SJCRH30 (cell line): ENCODE measurements around a stretch of chr20.

DNA sequence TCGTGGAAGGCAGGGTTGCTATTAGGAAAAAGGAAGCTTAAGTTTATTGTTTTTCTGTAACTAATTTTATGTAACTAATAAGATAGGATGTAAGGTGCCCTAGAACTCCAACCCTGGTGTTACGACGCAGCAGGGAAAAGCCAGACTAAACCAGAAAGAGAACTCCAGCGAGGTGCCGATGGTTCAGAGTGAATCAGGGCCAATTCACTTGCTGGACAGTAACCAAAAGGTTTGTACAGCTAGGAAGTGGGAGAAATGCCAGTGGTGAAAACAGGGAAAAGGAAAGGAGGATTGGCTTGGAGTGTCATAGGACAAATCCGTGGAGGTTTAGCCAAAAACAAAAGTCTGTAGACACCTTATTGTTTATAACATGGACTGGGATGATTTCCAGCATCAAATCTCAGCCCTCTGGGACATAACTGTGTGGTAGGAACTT, 62.2 kb upstream of the CHGB start:
- RAMPAGE, long total RNA: no peak

GRCh38 chr20:5886718-5887213, 24.5 kb upstream of the CHGB start:
- RAMPAGE, long total RNA: no peak

GRCh38 chr20:6011834-6012874, 6.2 kb downstream of the CRLS1 start:
- RAMPAGE, long total RNA: no peak

- RAMPAGE, long total RNA: no peak
Observed at GRCh38 chr20:6037177-6037894, 16.5 kb downstream of the LRRN4 start.

DNA sequence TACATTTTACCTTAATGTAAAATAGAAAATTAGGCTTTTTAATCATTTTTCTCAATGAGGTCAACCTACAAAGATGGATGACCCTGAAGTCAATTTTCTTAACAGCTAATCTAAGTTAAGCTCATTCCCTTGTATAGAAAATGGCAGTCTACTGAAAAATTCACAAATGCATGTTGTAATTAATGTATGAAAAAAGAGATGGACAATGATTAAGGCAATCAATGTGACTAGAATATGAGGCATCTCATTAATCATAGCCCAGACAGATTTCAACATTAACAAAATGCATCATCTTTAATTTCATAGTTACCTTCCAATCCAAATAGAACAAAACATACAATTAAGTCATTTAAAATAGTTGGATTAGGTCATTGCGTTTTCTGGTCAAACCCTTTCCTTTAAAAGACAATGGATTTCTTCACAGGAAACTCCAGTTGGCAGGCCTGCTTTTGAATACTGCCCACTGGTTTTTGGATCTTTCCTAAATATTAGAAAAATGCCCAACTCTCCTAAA, 204.0 kb downstream of the HAO1 start:
- RAMPAGE, long total RNA: no peak

- RAMPAGE, long total RNA: no peak
Observed at GRCh38 chr20:7802938-7803418, 137.3 kb downstream of the HAO1 start.

GRCh38 chr20:9112955-9113625, 44.2 kb downstream of the PLCB4 start:
- RAMPAGE, long total RNA: no peak

DNA sequence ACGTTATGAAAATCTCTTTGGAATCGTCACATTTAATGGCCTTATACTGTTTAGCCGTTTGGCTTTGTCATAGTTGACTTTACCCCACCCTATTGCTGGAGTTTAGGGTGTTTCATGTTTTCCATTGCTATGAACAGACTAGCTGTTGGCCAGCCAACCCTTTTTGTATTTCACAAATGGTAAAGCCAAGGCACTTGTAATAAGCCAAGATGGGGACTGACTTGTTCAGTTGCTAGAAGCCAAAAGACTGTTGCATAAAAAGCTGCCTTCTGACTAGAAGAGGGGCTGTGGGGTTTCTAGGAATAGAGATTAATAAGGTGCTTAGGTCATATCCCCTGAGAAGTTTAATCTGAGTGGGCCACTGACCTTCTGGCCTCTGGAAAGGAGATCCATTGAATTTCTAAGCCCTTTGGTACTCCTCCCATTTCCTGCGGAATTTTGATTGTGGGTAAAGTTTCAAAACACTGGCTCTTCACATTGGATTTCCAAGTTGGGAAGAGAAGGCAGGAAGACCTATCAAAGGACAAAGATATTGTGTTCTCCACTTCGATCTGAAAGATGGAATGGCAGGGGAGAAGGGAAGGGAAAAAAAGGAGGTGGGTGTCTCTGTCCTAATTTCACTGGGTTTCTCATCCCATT, 211.1 kb downstream of the PLCB4 start:
- RAMPAGE, long total RNA: no peak

DNA sequence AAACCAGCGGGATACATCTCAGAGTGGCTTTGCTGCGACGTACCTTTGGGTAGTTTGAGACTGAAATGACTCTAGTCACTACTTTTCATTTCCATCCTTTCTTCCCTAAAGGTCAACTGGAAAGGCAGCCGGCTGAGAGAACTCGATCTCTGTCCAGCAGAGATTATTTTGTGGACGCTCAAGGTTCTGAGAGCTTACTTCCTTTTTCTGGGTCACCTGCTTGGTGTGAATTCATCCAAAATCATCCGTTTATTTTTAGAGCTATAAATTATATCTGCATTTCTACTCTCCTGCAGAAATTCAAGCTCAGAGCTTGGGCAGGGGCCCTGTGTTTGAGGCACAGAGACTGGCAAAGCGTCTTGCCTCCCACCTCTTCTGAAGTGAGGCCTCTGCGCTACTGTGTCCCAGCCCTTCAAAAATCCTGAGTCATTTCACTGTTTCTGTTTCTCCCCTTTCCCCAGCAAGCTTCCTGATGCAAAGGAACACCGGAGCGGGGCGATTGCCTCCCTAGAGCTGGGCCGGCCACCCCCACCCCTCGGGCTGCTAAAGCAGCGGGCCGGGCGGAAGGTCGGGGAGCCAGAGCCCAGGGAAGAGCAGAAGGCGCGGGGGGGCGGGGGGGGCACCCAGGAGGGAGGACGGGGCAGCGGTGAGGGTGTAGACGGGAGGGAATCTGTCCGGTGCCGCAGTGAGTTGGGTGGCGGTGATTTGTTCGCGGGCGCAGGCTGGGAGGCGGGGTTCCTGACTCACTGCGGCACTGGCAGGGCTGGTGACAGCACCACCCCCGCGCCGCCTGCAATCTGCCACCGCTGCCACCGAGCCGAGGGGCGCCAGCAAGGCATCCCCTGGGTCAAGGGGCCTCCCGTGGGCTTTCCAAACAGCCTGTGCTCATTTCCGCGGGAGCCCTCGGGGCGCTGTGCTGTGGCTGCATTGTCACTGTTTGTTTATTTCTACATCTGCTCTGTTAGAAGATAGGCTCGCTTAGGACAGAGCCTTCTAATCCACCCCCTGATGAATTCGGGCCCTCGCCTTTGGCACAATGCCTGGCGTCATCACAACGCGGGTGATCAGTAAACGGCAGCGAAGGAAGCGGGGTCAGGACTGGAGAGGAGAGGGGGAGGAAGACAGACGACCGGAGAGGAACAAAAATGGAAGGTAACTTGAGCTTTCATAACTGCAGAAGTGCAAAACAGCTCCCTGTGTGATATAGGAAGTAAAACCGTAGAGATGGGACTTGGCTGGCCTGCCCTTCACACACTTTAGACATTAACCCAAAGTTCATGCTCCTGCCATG, 46.5 kb upstream of the SNAP25 start:
- RAMPAGE, long total RNA: no peak

DNA sequence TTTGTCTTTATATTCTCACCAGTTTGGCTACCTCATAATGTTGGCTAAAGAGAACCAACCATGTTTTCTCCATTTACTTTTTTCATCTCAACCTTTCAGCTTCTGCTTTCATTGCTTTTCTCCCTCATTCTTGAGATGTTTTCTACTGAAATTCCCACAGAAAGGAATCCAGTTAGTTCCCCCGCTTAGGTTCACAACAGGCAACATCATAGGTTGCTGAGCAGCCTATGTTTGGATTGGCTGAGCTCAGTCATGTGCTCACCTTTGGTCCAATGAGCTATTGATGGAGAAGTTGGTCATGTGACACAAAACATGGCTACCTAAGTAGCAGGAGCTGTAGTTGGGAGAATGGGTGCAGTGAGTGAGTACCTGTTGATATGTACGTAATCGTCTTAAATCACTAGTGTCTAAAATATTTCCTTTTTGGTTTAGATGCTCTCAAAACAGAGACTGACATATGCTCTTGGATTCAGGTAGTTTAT, 100.0 kb downstream of the SNAP25 start:
- RAMPAGE, long total RNA: no peak

- RAMPAGE, long total RNA: no peak
Observed at GRCh38 chr20:10487201-10487687, 52.1 kb downstream of the SLX4IP start.

- RAMPAGE, long total RNA: no peak
Observed at GRCh38 chr20:10523783-10524691, 88.9 kb downstream of the SLX4IP start.

DNA sequence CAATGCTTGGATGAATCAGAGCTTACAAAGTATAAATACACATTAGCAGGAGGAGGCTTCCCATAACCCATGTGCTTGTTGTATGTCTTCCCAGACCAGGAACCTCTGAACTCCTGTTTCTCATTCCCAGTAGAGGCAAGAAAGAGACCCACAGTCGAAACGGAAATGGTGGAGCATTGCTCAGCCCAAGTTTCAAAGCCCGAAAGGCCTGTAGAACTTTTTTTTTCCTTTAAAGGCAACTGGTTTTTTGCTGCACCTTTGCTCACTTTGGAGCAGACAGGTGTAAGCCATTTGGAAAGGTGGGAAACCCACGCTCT, 38.6 kb downstream of the JAG1 start:
- RAMPAGE, long total RNA: no peak

GRCh38 chr20:10659461-10660054, 14.2 kb downstream of the JAG1 start:
- RAMPAGE, long total RNA: no peak

DNA sequence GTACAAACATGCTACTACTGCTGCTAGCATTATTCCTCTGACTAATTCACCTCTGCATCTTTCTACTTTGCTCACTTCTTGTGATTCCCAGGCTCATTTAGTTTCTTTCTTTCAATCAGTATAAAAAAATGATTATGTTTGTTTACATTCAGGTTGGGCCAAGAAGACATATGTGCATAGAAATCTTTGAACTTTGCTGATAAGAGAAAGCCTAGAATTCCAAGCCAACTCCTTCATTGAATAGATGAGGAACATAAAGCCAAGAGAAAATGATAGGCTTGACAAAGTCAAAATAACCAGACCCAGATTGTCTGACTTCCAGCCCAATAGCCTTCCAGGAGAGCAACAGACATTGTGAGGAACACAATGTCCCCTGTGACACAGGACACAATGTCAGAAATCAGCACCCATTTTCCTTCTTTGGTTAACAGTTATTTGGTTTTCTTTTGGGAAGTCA, 320.9 kb upstream of the JAG1 start:
- RAMPAGE, long total RNA: no peak

- RAMPAGE, long total RNA: no peak
Observed at GRCh38 chr20:11403677-11404178, 514.0 kb upstream of the BTBD3 start.

GRCh38 chr20:11755297-11755788, 162.3 kb upstream of the BTBD3 start:
- RAMPAGE, long total RNA: no peak

GRCh38 chr20:12098383-12098936, 180.8 kb downstream of the BTBD3 start:
- RAMPAGE, long total RNA: no peak

- RAMPAGE, long total RNA: no peak
Observed at GRCh38 chr20:12286272-12286551, 368.5 kb downstream of the BTBD3 start.

DNA sequence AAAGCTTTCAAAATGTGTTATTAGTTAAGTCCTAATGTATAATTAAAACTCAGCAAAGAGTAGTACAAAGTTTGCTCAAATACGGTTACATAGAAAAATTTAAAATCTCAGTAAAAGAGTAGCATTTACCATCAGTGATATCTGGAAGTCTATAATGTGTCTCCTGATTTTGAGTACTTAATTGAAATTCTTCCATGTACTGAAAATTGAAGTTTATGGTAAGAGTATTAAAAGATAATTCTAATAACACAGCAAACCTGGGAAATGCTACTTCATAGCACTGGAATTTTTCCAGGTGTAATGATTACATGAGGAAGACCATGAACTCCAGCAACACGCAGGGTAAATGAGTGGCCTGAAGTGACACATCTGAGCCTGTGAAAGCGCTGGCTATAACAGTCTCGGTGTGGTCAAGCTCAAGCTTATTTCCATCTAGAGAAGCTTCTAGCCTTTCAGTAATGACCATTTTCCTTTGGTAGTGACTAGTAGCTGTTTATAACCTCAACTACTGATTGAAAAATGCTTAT, 203.2 kb downstream of the ISM1 start:
- RAMPAGE, long total RNA: no peak